Smooth muscle cell (in vitro differentiated cells): ENCODE data around the gene TMEM43.

DNA sequence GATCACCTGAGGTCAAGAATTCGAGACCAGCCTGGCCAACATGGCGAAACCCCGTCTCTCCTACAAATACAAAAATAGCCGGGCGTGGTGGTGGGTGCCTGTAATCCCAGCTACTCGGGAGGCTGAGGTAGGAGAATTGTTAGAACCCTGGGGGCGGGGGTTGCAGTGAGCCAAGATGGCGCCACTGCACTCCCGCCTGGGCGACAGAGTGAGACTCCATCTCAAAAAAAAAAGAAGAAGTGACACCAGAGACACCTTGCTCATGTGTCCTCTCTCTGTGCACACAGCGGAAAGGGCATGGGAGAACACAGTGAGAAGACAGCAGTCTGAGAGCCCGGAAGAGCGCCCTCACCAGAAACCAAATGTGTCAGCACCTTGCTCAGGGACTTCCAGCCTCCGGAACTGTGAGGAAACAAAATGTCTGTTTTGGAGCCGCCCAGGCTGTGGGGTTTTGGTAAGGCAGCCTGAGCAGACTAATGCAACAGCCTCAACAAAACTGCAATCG is 40.5 kb upstream of the RPL32 start:
- RAMPAGE, long total RNA = no peak

- RAMPAGE, long total RNA = no peak
Observed at GRCh38 chr3:12899049-12899894, 57.9 kb upstream of the RPL32 start.

DNA sequence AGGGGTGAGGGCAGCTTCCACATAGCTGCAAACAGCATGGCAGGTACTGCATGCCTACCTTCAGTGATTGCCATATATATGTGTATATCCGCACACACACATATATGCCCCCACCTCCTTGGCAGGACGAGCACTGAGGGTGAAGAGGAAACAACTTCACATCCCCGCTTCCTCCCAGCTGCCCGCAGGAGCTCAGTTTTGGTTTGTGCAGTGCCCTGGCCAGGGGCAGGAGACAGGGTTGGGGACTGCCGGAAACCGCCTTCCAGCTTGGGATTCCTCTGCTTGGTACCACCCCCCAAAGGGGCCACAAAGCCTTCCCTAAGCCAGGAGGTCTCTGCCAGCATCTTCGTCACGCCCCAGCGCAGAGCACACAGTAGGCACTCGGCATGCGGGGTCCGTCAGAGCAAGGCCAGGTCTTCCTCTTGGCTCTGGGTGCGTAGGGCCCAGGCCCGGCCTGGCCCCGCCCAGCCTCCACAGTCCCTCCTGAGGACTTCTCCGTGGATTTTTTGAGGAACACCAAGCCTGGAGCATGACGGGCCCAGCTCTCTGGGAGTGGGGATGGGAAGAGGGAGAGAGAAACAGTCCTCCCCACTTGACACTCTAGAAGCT is 61.9 kb upstream of the RPL32 start:
- RAMPAGE, long total RNA = no peak

- RAMPAGE, long total RNA = no peak
Observed at GRCh38 chr3:12932100-12933079, 91.0 kb upstream of the RPL32 start.

DNA sequence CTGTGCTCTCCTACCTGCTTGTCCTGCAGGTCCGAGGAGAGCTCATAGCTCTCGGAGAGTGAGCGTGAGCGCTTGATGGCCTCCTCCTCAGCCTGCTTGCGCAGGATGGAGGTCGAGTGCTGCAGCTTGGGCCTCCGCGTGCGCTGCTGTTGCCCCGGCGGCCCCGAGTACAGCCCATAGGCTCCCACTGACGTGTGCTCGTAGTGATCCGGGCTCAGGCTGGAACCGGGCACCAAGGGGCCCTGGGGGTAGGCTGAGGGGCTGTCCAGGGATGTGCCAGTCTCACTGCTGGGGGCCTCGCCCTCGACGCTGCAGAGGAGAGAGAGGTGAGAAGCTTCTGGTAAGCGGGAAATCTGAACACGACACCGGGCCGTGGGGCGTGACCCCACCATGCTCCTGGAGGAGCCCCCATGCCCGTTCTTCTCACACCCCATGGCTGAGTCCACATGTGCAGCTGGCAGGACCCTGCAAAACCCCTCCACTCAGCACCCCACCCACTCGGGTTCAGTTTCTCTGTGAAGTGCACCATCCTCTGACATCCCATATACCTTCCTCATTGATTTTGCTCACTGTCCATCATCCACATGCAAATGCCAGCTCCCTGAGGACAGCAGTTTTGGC is 100.3 kb upstream of the RPL32 start:
- RAMPAGE, long total RNA = no peak

DNA sequence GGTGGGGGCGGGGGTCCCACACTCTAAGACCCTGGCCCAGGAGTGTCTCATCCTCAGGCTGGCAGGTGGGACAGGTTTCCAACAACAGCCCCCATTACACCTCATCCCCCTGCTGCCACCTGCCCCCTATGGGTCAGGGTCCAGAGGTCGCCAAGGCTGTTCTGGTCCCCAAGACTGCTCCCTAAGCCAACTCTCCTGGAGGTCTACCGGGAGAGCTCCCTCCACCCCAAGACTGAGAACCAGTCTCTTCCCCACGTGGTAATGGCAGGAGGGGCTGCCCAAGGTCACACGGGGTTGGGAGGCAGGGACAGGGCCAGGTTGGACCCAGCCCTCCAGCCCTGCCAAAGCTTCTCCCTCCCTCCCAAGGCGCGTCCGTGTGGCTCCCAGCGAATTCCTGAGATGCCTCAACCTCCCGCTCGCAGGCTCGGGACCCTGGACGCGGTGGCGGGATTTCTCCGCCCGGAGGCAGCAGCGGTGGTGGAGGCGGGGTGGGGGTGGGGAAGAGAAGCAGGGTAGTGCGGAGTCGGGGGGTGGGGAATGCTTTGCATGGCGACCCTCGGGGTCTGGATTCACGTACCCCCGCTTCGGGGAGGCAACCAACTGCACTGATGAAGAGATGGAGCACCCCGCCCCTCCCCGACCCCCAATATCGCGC is 80.1 kb downstream of the IQSEC1 start:
- RAMPAGE, long total RNA = no peak

GRCh38 chr3:13010766-13011210 is 62.4 kb downstream of the IQSEC1 start:
- RAMPAGE, long total RNA = no peak

DNA sequence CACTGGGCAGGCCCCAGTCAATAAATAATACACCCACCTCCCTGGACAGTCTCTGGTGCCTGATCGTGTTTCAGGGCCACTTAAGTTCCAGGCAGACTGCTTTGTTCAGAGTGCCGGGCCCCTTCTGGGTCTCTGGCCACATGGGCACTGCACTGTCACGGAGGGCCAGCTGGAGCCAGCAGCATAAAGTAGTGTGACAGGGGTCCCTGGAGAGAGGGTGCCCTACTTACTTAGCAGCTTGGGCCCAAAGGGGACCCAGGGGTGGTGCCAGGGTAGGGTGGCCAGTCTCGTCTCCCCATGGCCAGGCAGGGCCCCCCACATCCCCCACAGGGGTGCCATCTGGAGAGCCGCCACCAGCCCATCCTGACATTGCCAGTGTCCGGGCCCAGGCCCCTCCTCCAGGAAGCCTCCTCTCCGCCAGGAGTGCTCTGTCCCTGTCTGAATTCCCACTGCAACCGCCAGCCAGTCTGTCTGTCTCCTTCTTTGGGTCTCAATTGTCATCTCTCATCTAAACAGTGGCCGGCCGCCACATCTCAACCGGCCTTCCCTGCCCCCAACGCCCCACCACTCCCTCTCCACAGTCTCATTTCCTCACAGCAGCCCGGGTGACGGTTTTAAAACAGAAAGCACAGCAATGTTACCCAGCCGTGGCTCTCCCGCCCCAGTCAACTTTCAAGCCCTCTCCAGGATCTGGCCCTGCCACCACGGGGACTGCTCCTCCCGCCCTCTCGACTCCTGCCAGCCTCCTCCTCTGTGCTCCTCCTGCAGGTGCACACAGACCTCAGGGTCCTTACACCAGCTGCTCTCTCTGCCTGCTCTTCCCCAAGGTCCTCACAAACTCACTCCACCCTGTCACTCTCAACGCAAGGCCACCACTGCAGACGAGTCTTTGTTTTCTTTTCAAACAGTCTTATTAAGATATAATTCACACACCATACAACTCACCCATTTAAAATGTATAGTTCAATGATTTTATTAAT is 57.1 kb downstream of the IQSEC1 start:
- RAMPAGE, long total RNA = no peak

GRCh38 chr3:13246093-13246412 is 172.8 kb upstream of the IQSEC1 start:
- RAMPAGE, long total RNA = no peak

GRCh38 chr3:13413539-13414727 is 6.2 kb downstream of the NUP210 start:
- RAMPAGE, long total RNA = no peak

GRCh38 chr3:13530628-13531002 is 18.3 kb upstream of the FBLN2 start:
- RAMPAGE, long total RNA = no peak

DNA sequence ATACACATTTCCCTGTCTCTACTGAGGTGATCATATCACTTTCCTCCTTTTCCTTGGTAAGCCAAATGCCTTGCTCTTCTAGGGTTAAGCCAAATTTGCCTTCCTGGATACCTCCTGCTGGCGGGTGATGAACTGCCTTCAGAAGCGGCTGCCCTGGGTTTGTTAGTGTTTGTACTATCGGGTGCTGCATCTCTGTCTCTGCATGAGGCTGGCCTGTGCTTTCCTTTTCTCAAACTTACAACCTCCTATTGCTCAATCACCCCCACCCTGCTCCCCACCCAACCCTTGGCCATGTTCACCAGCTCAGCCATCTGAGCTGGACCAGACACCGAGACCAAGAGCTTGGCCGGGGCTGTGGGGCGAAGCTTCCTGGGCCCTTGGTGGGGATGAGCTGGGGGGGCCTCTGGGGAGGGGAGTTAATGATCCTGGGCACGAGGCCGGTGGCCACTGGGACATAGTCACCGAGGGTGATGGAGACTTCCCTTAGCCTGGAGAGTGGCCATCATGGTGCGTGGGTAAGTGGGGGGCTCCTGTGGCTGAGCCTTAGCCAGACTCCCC is 16.8 kb upstream of the FBLN2 start:
- RAMPAGE, long total RNA = no peak

- RAMPAGE, long total RNA = no peak
Observed at GRCh38 chr3:14123141-14123673, 1.5 kb downstream of the CHCHD4 start.

GRCh38 chr3:14124901-14125482 is at the start of gene TMEM43:
Gene TMEM43, plus strand, starts transcription at chr3:14125052.
- RAMPAGE, long total RNA = start-site peak on the plus strand at chr3:14125013-14125140, 875 and 151 reads in 2 replicates

DNA sequence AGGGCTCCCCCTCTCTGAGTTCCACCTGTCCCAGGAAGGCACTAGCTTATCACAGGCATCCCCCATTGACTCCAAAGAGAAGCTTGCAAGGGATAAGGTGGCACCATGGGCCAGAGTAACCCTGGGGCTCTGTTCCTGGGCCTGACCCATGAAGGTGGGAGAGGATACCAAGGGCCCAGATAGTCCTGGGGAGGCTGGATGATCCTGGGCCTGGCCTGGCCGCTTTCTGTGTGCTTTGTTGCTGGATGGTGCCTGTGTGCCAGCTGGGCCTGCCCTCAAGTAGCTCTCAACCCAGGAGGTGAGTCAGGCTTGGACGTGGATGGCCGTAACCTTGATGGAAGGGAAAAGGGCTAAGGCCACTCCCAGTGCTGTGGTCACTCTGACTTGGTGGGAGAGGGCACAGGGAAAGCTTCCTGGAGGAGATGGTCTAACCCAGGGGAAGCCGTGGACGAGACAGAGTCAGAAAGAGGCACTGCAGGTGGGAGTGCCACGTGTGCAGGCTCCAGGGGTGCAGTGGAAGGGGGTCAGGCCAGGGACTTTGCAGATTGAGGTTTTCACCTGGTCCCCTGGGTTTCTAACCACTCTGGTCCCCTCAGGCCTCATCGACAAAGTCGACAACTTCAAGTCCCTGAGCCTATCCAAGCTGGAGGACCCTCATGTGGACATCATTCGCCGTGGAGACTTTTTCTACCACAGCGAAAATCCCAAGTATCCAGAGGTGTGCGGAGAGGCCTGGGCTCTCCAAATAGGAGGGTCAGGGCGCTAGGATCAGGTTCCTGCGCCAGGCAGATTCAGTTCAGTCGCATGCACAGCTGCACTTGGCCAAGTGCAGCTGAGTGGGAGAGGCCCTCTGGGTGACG is 9.6 kb downstream of the TMEM43 start:
- RAMPAGE, long total RNA = no peak

DNA sequence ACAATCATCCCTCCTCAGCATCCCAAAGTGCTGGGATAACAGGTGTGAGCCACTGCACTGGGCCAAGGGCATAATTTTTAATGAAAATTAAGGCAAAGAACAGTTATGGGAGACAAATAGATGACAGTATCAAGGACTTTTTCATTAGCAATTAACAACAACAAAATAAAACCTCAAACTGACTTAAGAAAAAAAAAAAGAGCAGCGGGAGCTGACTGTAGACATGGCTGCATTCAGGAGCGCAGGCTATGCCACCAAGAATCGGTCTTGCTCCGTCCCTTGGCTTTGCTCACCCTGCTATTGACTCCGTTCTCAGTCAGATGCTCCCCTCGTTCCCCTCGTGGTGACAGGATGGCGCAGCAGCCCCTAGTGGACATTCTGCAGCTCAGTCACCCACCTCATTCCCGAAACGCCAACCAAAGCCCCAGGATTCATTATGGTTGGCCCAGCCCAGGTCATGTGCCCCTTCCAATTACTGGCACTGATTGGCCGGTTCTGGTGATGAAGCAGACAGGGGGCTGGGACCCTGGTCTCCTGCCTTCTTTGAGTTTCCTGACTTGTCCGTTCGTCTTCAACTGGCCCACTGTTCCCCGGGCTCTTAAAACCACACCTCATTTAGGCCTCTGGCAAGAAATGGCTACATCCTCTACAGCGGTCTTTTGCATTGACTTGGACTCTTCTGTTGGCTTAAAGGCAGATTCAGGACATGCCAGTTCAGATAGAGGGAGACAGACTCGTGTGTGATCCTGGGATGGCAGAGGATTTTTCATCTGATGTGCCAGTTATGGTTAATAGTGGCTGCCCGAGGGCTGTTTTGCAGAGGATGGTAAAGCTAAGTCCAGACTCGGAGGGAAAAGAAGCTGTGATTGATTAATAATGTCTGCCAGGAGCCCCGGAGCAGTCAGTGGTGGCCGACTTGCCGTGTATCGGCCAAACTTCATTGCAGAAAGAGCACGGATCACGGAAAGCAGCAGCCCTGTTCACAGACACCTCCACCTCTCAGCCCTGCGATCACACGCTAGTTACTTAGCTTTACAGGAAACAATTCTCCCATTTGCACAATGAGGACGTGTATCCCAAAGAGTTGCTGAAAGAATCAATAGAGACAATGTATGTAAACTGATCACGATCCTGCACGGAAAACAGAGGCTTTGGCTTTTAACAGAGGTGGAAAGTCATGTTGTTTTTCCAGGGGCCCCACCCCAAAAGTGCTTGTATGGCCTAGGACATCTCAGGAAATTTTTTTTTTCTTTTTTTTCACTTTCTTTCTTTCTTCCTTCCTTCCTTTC is 37.8 kb downstream of the LSM3 start:
- RAMPAGE, long total RNA = no peak

GRCh38 chr3:14232479-14232833 is 53.8 kb downstream of the LSM3 start:
- RAMPAGE, long total RNA = no peak

GRCh38 chr3:14249037-14249447 is 70.4 kb downstream of the LSM3 start:
- RAMPAGE, long total RNA = no peak

DNA sequence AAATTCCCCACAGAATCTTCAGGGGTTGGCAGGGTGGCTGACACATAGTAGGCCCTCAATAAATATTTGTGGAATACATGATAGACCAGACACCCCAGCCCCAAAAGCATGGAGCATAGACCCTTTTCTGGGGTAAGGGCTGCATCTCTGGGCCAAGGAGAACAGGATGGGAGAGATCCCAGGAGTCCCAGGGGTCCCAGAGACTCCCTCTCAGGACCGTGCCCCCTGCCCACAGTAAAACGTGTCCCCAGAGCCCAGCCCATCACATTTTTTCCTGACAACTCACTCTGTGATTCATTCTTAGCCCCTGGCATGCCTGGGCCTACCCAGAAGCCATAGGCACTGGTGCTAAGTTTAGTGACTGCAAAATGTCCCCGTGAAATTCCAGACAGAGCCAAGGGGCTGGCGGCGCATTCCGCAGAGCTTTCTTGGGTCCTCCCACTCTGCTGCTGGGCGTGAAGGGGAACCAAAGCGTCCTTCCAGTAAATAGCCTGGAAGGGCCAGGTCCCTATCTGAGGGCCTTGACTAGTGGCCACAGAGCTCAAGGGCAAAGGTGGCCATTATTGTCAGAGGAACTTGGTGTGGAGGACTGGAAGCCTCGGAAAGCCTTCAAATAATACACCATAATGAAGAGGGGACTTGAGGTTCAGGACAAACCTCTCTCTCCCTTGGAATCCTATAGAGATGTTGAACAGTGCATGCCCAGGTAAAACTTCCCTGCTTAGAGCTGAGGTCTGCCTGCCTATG is 77.8 kb upstream of the SLC6A6 start:
- RAMPAGE, long total RNA = no peak

DNA sequence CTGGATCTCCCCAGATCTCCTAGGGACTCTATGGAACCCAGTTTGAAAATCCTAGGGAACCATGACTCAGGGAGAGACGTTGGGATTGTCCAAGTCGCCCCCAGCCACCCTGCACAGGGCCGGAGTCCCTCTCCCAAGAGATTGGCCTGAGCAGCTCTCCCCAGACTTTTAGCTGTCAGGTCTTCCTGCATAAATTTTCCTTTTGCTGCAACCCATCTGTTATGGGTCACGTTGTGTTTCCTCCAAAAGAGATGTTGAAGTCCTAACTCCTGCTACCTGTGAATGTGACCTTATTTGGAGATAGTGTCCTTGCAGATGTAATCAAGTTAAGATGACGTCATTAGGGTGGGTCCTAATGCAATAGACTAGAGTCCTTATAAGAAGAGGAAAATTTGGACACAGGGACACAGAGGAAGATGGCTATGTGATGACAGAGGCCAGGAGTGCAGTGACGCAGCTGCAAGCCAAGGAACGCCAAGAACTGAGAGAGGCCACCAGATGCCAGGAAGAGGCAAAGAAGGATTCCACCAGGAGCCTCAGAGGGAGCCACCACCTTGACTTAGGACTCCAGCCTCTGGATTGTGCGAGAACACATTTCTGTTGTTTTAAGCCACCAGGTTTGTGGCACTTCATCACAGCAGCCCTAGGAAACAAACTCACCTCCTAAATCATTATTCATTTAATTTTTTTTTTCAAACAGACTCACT is 13.2 kb upstream of the SLC6A6 start:
- RAMPAGE, long total RNA = no peak